SJSA1 (cell line): ENCODE measurements around the genes DDX46, TIFAB and NEUROG1.

DNA sequence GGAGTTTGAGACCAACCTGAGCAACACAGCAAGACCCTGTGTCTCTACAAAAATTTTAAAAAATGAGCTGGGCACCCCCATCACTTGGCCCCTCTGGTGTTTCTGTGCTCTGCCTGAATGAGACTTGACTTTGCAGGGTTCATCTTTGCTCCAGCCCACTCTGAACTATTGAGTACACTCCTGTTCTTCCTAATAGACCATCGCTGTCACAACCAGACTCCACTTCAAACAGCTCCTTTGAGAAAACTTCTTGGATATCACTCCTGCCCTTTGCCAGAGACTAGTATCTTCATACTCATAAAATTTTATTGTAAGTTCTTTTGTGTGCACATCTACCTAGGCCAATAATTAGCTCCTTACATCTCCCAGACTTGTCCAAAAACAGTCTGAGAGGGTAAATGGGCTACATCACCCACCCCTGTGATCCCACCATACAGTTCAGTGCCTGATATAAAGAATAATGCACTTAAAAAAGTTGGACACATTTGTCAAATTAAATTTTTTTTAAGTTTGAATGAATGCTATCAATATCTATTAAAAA is 24.5 kb upstream of the SKP1 start:
- RAMPAGE, long total RNA = no peak

DNA sequence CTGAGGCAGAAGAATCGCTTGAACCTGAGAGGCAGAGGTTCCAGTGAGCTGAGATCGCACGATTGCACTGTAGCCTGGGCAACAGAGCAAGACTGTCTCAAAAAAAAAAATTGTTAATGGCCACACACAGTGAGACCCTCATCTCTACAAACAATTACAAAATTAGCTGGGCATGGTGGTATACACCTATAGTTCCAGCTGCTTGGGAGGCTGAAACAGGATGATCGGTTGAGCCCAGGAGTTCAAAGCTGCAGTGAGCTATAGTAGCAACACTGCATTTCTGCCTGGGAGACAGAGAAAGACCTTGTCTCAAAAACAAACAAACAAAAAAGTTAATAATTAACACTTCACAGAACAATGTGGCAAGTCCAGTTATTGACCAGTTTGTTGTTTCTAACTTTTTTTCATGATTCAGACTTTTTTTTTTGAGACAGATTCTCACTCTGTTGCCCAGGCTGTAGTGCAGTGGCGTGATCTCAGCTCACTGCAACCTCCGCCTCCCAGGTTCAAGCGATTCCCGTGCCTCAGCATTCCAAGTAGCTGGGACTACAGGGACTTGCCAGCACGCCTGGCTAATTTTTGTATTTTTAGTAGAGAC is 4.2 kb upstream of the CDKN2AIPNL start:
- RAMPAGE, long total RNA = no peak

DNA sequence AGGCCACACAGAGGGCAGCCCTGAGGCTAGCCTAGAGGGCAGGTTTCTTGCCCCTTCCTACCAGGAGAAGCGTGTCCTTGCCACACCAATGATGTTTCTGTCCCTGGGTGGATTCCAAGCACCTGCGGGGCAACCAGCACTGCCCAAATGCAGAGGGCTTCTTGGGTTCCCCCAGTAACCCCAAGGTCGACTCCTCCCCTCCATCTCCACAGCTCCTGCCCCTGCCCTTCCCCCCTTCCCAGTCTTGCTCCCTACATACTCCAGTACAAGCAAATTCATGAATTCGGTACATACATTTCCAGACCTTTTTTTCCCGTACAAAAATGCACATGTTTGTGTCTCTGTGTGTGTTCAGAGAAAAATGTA is 12.8 kb upstream of the JADE2 start:
- RAMPAGE, long total RNA = no peak

DNA sequence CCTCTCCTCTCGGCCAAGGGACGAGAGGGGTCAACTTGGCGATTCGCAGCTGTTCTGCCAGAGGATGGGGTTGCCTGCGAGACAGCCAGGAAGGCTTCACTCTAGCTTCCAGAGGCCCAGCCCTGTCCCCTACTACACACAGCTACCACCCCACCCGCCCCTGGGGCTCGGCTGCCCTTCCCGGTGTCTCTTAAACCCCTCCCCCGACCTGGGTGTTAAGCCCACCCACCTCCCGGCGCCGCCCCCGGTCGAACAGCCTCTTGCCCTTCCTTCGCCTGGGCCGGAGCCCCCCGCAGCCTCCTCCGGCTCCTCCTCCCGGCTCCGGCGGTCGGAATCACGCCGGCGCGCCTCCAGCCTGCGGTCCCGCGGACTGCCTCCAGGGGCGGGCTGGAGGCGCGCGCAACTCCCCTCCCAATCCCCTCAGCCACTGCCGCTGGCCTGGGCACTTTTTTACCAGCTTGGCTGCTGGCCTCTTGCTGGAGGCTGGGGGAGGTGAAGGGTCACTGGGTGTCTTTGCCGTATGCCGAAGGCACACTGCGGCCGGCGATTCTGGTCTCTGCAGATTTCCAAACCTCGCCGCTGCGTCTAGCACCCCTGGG is 2.0 kb downstream of the JADE2 start:
- RAMPAGE, long total RNA = no peak

DNA sequence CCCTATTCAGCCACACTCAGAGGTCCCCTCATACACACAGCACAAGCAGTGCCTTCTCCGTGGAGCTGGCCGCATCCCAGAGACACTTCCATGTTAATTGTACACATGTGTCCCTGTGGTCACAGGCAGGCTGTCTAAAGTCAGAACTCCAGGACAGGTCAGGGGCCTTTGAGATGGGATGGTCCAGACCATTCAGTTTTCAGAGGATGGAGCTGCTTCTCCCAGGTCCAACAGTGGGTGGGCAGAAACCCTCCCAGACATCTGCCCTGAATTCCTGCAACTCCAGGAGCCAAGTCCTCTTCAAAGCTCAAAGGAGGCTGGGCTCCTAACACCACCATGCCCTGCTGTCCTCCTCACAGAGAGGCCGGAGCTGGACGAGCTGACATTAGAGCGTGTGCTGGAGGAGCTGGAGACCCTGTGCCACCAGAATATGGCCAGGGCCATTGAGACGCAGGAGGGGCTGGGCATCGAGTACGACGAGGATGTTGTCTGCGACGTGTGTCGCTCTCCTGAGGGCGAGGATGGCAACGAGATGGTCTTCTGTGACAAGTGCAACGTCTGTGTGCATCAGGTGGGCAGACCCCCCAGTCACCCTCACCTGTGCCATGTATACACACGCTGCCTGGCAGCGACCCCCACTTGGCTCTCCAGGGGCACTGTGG is 35.0 kb downstream of the JADE2 start:
- RAMPAGE, long total RNA = no peak

DNA sequence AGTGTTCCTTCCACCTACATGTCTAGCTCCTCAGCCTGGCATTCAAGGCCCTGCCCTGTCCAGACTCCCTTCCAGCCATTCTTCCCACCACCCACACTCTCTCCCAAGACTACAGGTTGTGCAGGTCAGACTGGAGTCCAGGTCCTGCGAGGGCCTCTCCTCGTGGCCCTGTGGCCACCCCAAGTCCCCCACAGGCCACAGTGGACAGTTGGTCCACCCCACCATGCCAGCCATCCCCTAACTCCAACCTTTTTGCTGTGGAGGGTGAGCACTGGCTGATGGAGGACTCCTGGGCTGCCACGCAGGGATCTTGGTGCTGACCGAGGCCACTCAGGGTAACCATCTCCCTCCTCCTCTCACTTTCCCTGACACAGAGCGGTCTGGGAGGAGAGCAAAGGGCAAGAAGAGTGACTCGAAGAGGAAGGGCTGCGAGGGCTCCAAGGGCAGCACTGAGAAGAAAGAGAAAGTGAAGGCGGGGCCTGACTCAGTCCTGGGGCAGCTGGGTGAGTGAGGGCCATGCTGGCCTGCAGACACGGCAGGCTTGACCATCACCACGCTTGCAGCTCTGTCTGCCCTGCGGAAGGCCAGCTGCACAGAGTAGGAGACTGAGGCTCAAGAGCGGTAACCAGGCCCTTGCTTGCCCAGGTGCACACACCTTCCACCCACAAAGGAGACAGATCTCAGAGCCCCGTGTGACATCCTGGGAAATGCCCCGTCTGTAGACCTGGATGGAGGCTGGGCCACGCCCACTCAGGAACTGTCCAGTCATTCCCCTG is 51.1 kb downstream of the JADE2 start:
- RAMPAGE, long total RNA = no peak

GRCh38 chr5:134758285-134759554 is at the start of gene DDX46:
Gene DDX46, plus strand, starts transcription at chr5:134758779.
- RAMPAGE, long total RNA = start-site peak on the plus strand at chr5:134758778-134758784, 725 and 373 reads in 2 replicates

DNA sequence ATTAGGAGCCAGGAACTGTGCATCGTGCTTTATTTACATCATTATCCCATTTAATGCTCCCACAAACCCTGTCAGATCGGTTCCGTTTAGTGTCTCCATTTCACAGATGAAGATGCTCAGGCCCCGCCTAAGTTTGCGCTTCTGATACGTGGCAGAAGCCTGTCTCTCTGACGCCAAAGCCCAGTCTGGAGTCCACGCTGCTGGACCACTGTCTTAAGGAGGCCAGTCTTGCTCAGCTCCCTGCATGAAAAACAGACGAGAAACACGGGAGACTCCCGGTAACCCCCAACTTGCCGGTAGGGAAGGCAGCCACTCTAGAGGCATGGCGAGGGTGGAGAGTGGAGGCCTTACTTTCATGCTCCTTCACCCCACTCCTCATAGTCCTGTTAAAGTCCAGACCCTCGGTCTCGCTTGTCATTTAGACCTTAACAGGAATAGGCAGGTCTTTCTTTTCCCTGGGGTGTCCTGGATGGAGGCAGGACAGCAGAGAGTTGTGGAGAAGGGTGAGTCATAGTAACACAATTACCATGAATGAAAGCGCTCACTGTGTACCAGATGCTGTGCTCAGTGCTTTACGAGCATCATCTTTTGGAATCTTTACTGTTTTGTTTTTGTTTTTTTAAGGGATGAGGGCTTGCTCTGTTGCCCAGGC is 848 bp downstream of the TXNDC15 start:
- RAMPAGE, long total RNA = no peak

DNA sequence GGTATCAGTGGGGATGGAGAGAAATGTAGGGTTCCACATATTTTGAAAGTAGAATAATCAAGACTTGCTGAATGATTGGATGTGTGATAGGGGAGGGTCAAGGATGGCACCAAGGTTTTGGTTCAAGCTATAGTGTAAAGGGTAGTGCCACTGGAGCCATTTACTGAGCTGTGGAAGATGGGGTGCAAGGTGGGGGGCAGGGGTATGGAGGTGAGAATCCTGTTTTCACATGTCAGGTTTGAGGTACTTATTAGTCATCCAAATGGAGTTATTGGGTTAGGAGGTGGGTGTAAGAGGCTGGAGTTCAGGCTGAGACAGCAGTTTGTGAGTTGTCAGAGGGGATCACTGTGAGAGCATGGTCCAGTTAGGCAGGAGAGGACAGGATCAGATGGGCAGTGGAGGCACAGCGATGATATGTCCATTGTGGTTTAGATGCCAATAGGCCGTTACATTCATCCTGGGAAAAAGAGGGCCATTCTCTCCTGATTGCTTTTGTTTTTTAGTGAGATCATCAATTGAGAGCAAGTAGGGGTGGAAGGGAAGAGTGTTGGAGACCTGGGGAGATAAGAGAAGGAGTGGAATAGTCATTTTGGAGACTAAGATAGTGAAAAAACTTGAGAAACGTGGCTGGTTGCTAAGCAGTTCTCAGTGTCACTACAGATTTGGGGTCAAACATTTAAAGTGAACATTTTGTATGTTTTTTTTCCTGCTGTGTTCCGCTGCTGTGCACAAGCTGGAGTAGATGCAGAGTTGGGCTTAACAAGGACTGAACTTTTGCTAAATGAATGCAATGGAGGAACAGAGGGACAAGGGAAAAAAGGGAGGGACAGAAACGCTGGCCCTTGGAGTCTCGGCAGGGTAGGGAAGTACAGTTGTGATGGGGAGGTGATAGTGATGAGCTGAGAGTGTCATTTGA is 9.1 kb downstream of the PCBD2 start:
- RAMPAGE, long total RNA = no peak

- RAMPAGE, long total RNA = no peak
Measured at GRCh38 chr5:135112410-135112909, 78.4 kb upstream of the PITX1 start.

DNA sequence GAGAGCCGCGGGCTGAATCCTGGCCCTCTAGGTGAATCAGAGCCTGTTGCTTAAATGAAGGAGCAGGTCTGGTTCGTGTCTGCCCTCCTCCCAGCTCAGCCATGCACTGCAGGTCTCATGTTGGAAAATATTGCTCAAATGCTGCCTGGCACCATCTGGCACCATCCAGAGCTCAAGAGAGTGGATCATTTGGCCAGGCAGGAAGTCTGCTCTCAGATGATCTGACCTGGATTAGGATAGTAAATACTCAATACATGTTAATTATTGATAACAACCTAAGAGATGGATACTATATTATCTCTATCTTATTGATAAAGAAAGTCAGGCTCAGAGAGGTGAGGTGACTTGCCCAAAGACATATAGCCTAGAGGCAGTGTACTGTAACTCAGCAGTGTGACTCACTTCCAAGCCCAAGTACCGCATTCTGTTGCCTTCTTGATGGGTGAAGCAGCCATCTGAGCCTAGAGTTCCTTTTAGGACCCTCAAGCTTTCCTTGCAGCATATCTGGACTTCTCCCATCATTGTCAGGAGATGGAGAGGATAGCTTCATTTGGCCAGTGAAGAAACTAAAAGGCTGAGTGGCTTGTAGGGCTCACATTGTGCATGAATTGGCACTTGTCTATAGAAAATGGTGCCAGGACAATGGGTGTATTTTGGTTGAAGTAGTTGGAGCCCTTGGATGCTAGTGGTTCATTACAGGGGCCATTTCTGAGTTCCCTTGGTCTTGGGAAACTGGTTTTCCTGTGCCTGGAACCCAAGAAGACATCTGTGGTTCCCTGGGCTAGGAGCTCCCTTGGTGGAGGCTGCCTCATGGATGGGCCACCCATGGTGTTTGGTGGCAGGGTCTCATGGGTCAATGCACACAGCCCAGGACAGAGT is 104.5 kb upstream of the PITX1 start:
- RAMPAGE, long total RNA = no peak

GRCh38 chr5:135141737-135142250 is 107.8 kb upstream of the PITX1 start:
- RAMPAGE, long total RNA = no peak

DNA sequence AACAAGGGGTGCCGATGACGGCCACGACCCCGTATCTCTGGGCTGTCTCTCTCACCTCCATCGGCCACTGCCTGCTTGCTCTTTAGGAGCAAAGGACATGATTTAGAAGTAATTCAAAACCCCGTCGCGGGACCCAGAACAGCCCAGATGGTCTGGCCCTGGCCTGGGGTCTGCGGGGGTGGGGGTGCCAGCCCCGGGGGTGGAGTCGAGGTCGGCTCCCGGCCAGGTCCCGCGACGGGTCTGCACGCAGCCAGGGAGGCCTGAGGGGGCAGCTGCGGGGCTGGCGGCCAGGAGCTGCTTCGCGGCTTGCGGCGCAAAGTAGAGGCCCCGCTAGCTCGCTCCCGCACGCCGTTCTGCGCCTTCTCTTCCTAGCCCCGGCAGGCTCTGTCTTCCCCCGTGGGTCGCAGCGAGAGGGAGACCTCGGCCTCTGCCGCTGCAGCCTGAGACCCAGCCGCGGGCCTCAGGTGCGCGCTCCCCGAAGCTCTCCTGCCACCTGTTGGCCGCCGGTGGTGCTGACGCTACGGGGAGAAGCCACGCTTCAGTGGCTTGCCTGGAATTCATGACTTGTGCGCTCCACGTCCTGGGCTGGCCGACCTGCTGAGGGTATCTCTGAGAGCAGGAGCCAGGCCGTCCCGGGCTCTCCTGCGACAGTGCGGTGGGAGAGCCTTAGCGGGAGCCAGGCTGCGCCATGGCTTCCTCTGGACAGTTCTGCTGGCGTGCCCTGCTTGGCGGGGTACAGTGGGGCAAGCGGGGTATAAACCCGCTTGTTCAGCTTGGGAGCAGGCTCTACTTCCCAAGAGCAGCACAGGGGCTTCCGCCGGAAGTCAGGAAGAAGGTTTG is 157.2 kb upstream of the PITX1 start:
- RAMPAGE, long total RNA = no peak

GRCh38 chr5:135269653-135270212 is 129.3 kb downstream of the MACROH2A1 start:
- RAMPAGE, long total RNA = no peak

DNA sequence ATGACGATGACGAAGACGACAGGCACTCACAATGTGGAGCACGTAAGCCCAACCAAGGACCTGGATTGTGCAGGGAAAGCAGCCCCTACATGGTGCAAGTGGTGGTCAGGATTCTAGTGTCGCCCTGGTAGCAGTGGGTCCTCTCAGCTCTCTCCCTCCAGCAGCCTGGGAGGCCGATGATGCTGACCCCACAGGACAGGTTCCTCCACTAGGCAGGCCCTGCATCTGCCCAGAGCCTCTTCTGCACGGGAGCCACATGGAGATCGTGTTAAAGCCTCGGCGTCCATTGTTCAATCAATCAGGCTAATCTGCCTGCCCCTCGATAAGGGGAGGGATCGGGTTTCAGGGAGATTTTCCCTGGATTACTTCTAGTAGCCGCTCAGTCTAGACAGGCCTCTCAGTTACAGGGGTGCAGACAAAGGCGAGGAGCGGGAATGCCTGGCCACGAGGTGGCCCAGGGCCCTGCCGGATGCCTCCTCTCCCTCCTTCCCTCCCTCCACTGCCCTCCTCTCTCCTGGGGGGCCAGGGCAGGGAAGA is 91.6 kb downstream of the MACROH2A1 start:
- RAMPAGE, long total RNA = no peak

DNA sequence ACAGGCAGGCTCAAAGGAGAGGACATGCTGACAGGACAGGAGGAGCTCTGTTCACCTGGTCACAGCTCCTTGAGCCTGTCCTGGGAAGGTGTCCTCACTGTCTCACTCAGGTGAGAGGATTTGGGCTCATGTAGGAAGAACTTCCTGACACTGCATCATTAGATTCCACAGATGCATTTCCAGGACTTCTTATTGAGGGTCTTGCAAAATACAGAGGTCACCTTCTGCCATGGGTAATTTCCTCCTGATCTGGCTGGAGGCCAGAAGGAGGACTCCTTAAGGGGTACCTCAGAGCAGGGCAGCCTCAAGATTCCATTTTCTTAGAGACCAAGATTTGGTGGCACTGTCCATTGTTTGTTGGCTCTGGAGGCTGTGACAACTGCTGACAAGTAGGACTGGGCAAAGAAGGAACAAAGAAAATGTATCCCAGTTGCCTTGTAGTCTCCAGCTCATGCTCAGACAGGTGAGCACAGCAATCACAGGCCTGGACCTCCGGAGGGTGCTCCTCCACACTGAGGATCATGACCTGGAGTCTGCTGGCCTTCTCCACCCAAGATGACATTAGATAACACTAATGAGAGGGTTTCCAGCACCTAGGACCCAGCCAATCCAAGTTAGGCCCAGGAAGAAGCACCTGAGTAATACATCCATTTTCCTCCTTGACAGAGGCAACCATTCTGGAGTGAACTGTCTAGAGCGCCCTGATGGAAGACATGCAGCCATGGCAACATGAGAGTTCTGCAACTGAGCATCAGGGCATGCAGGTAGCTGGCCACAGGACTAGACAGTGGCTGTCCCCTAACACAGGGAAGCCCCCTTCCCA is 30.6 kb downstream of the MACROH2A1 start:
- RAMPAGE, long total RNA = no peak

GRCh38 chr5:135386970-135387353 is 12.1 kb downstream of the MACROH2A1 start:
- RAMPAGE, long total RNA = no peak

DNA sequence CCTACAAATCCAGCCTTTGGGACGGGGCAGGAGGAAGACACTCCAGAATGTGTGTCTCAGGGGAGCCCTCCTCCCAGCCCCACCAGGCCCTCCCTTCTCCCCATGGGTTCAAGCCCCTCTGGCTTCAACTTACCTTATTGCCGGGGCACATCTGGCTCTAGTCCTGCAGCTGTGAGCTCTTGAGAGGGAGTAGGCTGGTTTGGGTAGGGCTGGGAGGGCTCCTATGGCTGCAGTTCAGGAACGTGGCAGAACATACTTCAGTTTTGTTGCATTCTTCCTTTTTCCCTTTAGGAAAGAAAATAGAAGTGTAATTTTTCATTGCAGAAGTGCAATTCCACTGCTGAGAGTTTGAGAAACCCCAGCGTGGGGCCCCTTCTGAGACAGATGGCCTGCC is at the start of gene TIFAB:
TSS of gene TIFAB (minus strand) at position 276 of the 394 bp plus-strand sequence.
- RAMPAGE, long total RNA = no peak

- RAMPAGE, long total RNA = no peak
Measured at GRCh38 chr5:135488795-135489517, 36.8 kb upstream of the TIFAB start.

- RAMPAGE, long total RNA = no peak
Measured at GRCh38 chr5:135535849-135536344, at the start of gene NEUROG1. Gene NEUROG1, minus strand, starts transcription at chr5:135535964.